ENCODE measurements around a stretch of chr9.

GRCh38 chr9:111649352-111650025 lies 11.9 kb upstream of the GNG10 start:
- PRO-cap, 2 experiments = no peak in any of the 2 experiments

- PRO-cap, 2 experiments = peak in 2 of 2 experiments; most common plus-strand start chr9:111938037 (in 2); most common minus-strand start chr9:111938617 (in 1)
Observed at GRCh38 chr9:111937748-111938960, 41.5 kb downstream of the UGCG start.

GRCh38 chr9:112058315-112058680 lies 116.8 kb downstream of the SUSD1 start:
- PRO-cap, 2 experiments = no peak in any of the 2 experiments

DNA sequence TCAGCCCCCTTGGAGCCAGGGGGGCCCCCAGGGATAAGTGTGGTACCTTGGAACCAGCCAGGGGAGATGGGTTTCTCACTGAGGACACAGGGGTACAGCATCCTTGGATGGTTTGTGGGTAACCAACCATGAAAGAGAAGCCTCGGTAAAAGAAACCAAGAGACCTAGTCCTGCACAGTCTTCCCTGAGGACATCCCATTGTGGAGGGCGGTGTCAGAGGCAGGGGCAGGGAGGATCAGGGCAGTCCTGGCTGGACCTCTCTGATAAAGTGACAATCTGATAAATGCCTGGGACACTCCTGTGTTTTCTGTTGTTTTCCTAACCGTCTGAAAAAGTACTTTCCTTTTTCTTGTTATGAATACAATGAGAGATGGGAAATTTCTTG lies 102.2 kb downstream of the SUSD1 start:
- PRO-cap, 2 experiments = no peak in any of the 2 experiments

- PRO-cap, 2 experiments = no peak in any of the 2 experiments
Observed at GRCh38 chr9:112286207-112286922, 47.1 kb downstream of the PTBP3 start.

GRCh38 chr9:112487335-112488055 lies 868 bp downstream of the KIAA1958 start:
- PRO-cap, 2 experiments = no peak in any of the 2 experiments

- PRO-cap, 2 experiments = no peak in any of the 2 experiments
Observed at GRCh38 chr9:112755677-112756066, 5.1 kb downstream of the SNX30 start.

- PRO-cap, 2 experiments = no peak in any of the 2 experiments
Observed at GRCh38 chr9:112867390-112868190, 23.1 kb downstream of the SLC46A2 start.

- PRO-cap, 2 experiments = no peak in any of the 2 experiments
Observed at GRCh38 chr9:113343536-113344379, 3.7 kb upstream of the WDR31 start.

- PRO-cap, 2 experiments = no peak in any of the 2 experiments
Observed at GRCh38 chr9:113381925-113382502, 5.2 kb upstream of the HDHD3 start.

- PRO-cap, 2 experiments = no peak in any of the 2 experiments
Observed at GRCh38 chr9:113523062-113524236, 59.9 kb downstream of the RGS3 start.

- PRO-cap, 2 experiments = no peak in any of the 2 experiments
Observed at GRCh38 chr9:113536017-113536713, 72.6 kb downstream of the RGS3 start.

DNA sequence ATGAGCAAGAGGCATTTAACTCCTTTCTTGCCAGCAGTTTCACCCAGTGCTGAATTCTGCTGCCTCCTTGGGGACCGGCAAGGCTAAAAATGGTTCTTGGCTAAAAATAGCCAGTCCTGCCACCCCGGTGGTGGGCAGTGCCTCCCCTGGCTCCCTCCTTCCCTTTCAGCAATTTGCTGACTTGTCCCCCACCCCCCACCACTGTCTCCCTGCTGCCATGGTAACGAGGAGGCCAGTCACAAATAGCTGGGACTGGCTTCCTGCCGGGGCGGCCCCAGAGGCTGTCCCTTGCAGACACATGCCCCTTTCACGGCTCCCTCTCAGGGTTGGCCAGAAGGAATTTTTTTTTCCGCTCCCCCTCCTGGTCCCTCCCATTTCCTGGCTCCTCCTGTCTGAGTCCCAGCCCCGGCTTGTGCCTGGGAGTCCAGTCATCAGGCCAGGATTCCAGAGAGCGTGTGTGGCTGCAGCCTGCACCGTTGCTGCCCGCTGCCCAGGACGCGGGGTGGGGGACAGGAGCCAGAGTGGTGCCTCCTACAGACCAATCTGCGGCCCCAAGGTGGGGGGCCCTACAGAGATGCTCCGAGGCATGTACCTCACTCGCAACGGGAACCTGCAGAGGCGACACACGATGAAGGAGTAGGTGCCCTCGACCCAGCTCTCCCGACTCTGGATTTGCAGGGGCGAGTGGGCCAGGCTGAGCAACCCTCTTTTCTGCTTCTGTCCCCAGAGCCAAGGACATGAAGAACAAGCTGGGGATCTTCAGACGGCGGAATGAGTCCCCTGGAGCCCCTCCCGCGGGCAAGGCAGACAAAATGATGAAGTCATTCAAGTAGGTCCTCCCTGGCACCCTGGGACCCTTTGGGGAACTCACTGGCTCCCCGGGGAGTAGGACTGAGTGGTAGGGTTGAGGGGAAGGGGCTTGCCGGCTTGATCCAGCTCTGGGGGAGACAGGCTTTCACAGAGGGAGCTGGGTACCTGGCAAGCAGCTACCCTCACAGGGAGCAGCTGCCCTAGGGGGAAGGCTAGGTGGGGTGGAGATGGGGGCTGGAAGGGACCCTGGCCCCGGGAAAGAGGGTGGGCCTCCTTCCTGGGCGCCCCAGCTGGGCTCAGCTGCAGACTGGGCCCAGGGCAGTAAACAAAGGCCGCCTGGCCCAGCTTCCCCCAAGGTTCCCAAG lies 130.6 kb downstream of the RGS3 start:
- PRO-cap, 2 experiments = peak in 1 of 2 experiments; most common plus-strand start position 427 of the sequence (in 1)

GRCh38 chr9:113614722-113615444 lies 151.4 kb downstream of the RGS3 start:
- PRO-cap, 2 experiments = no peak in any of the 2 experiments

DNA sequence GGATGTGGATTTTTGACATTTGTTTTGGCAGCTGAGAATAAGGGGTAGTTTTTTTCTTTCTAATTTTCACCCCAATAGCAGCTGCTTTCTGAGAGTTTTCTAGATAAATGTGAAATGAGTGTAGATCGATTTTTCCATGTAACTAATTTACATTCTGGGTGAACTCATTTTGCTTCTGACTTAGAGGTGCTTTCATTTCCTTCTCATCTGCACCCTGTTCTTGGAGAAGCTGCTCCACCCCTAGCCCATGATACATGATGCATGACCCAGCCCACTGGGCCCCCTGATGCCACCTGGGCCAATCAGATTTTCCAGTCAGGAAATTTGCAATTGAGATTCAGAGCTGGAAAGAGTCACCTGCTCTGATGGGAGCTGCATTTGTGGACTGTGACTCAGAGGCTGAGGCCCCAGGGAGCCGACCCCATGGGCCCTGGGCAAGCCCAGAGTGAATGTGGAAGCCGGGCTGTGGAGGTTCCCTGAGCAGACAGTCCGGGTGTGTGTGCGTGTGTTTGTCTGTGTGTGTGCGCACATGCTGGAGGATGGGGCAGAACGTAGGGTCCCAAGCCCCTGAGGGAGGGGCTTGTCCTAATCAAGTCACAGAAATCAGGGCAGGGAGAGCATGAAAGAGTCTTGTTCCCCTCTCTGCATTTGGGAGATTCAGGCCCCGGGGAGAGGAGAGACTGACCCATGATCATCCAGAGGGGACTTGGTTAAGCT lies 159.4 kb downstream of the RGS3 start:
- PRO-cap, 2 experiments = no peak in any of the 2 experiments

DNA sequence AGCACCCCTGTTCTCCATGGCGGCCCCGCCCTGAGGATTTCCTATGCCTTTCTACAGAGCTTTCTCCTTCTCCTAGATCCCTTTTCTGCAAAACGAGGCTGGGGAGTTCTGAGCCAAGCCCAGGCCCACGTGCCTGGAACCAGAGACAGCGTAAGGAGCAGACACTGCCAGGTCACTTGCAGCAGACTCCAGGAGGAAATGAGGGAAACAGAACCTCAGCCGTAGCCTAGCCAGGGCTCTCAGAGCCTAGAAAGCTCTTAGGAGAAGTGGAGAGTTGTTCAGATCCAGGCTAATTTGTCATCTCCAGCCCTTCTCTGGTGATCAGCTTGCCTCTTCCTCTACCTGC lies 163.3 kb downstream of the RGS3 start:
- PRO-cap, 2 experiments = no peak in any of the 2 experiments

- PRO-cap, 2 experiments = no peak in any of the 2 experiments
Observed at GRCh38 chr9:113675382-113676034, 200.6 kb upstream of the ZNF618 start.

DNA sequence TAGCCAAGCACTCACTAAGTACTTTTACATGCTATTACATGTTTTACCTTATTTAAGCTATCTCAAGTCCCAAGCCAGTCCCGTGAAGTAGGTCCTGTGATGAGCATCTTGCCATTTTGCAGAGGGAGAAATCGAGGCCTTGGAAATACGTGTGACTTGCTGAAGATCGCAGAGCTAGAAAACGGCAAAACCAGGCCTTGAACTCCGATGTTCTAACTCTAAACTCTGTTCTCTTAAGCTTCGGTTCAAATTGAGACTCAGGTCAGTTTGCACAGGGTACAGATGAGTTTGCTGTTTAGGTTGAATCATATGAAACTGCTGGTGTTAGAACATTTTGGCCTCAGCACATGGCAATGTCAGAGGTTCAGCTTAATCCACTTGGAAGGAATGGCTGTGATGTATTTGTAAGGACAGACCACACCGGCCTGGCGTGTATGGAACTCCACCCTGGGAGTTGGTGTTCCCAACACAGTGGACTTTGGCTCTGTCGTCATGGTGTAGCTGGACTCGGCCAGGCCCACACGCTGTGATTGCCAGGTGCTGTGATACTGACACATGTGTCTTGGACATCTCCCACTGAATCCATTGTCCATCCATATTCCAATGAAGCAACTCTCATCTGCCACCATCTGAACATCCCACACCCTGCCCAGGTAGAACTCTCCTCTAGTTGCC lies 90.2 kb downstream of the ZNF618 start:
- PRO-cap, 2 experiments = no peak in any of the 2 experiments

DNA sequence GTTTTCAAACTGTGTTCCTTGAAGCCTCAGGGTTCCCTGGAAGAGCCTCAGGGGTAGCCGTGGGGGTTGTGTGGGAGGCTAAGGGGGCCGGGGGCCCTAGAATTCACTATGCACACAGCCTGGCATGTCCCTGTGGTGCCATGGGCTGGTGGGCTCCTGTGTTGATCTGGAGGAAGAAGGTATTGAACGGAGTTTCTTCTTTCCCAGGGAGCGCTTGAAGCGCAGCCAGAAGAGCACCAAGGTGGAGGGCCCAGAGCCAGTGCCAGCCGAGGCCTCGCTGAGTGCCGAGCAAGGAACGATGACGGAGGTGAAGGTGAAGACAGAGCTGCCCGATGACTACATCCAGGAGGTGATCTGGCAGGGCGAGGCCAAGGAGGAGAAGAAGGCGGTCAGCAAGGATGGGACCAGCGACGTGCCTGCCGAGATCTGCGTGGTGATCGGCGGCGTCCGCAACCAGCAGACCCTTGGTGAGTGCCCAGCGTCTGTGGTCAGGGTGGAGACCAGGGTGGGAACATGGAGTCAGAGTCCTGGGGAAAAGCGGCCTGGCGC lies 89.9 kb downstream of the AMBP start:
- PRO-cap, 2 experiments = no peak in any of the 2 experiments

GRCh38 chr9:114004105-114004740 lies 73.9 kb downstream of the AMBP start:
- PRO-cap, 2 experiments = no peak in any of the 2 experiments